Measurements from ENCODE around the genes LORICRIN, S100A7A and S100A16.

DNA sequence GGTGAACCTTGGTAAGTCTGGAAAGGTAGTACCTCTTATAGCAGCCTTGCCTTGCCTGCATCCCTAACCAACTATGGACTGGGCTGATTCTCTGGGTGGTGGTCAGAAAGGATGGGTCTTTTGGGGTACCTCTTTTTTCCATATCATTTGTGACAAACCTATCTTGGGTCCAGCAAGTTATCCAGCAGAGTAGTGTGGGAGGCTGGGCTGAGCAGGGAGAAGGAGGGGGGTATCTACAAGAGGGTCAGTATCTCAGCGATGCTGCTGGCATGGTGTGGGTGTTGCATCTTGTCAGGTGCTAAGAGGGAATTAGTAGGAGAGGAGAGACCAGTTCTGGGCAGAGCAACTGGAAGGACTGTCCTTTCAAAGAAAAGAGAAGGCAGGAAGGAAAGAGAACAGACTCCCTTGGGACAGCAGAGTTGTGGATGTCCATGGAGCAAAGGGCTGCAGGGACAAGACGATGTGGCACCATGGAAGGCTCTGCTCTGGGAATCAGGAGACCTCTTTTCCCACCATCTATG is 292 bp downstream of the SPRR5 start:
- RRBS: no CpG with 5 or more reads among the region's 2 CpGs

- RRBS: no CpG with 5 or more reads among the region's 1 CpG
Observed at GRCh38 chr1:153088218-153088463, 6.2 kb downstream of the SPRR2E start.

DNA sequence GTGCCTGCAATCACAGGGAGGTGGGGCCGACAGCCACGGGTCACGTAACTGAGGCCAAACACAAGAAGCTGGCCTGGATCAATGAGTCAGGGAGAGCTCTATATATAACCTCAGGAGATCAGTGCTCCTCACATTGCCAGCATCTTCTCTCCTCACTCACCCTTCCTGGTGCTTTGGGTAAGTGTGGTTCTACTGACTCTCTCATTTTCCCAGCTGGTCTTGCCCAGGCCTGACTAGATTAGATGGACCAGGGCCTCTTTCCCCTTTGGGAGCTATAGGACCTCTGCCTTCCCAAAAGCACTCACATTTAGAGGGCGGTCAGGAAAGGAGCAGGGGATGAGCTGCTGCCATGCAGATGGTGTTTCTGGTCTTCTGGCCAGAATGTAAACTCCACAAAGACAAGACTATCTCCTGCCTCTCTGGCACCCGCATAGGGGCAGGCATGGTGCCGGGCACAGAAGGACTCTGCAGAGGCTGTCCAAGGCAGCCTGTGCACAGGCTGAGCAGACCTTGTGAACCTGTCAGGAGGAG is at the start of gene LORICRIN:
TSS of gene LORICRIN (plus strand) at position 131 of the 531 bp plus-strand sequence.
- RRBS: no CpG with 5 or more reads among the region's 6 CpGs

DNA sequence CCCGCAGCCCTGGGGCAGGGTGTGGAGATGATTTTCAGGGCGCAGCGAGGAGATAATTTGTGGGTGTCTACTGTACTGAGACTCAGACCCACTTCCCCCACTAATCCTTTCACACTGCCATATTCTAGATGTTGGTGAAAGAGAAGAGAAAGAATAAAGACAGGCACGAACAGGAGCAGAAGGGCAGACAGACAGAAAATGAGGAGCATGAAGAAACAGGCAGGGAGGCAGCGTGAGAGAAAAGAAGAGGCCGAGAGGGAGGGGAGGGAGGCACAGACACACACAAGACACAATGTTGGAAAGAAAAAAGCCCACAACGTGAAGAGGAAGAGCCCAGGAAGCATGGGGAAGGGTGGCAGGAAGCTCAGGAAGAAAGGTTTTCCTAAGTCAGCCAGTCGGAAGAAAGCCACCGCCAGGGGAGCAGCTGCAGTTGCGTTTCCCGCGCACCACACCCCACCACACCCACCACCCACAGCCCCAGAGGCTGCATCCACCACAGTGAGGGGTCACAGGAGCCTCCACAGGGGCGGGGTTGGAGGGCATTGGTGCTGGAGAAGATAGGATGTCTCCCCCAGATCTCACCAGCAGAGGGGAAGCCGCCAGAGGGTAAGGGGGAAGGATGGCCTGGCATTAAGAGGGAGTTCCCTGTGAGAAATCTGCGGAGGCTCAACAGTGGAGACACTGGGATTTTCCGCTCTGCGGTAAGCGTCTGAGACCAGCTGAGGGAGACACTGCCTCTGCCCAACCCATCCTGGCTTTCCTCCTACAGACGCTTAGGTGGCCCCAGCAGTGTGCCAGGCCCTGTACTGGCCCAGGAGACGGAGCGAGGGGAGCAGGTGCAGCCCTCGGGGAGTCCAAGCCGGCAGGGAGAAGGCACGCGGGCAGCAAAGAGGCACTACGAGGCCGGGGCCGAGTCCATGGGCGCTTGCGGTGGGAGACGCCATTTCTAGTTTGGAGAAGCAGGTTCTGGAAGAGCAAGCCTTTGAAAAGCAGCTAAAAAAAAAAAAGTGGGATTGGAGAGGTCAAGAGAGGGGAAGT is 20.0 kb downstream of the PGLYRP3 start:
- RRBS: 68% methylated on average over 5 of the region's 31 CpGs

DNA sequence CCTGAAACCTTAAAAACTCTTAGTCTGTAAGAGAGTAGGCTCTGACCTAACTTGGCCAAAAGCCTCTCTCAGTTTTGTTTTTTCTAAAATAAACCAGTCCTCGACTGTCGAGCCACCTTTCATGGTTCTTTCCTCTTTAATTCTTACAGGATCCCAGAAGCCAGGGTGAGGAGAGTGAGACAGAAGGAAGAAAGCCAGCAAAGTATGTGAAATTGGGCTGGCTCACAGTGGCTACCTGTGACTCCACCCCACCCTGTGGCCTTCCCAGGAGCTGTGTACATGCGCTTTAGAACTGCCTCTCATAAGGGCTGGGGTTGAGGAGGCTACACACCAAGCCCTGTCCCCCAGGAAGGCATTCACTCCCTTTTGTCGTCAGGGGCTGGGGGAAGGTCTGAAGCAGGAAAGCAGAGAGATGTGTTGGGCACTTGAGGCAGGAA is 4.5 kb downstream of the PGLYRP4 start:
- RRBS: no CpG with 5 or more reads among the region's 4 CpGs

- RRBS: no CpG with 5 or more reads among the region's 2 CpGs
Observed at GRCh38 chr1:153416324-153416602, at the start of gene S100A7A. S100A7A (plus strand) TSS chr1:153416520.

- RRBS: no CpG with 5 or more reads among the region's 3 CpGs
Observed at GRCh38 chr1:153563709-153564057, 2.0 kb downstream of the S100A2 start.

DNA sequence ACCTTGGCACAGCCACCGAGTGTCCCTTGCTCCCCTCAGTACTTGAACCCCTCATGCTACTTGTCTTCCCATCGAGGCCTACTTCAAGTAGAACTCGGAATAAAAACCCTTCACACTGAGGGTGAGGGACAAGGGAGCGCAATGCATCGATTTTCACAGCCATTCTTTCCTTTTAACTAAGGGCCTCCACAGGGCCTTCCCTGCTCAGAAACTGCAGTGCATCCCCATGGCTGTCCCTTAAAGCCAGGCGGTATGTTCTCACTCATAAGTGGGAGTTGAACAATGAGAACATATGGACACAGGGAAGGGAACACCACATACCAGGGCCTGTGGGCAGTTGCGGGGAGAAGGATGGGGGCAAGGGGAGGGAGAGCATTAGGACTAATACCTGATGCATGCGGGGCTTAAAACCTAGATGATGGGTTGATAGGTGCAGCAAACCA is 1.4 kb upstream of the S100A2 start:
- RRBS: no CpG with 5 or more reads among the region's 8 CpGs

DNA sequence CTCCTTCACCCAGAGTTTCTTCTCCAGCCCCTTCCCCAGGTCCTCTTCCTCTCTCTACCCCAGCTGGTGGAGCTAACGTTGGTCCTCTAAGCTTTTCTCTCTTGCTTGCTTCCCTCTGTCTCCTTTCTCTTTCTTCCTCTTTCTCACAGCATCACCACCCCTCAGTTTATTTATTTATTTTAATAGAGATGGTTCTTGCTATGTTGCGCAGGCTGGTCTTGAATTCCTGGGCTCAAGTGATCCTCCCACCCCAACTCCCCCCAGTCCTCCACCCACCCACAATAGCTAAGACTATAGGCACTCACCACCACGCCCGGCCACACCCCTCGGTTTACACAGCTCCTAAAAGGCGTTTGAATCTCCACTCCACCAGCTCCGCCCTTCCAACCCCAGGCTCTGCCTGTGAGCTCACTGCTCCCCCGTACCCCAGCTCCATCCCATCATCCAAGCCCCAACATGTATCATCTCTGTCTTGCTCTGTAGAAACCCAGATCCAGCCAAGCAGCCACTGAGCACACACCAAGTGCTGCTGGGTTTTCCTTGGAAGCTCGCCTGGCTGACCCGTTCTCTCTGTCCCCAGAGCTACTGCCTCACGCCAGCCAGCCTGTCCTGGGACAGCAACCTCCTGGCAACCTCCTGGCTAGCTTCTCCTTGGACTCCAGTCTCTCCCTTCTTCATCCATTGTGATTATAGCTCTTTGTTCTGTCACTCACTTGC is 11.9 kb upstream of the S100A2 start:
- RRBS: no CpG with 5 or more reads among the region's 11 CpGs

DNA sequence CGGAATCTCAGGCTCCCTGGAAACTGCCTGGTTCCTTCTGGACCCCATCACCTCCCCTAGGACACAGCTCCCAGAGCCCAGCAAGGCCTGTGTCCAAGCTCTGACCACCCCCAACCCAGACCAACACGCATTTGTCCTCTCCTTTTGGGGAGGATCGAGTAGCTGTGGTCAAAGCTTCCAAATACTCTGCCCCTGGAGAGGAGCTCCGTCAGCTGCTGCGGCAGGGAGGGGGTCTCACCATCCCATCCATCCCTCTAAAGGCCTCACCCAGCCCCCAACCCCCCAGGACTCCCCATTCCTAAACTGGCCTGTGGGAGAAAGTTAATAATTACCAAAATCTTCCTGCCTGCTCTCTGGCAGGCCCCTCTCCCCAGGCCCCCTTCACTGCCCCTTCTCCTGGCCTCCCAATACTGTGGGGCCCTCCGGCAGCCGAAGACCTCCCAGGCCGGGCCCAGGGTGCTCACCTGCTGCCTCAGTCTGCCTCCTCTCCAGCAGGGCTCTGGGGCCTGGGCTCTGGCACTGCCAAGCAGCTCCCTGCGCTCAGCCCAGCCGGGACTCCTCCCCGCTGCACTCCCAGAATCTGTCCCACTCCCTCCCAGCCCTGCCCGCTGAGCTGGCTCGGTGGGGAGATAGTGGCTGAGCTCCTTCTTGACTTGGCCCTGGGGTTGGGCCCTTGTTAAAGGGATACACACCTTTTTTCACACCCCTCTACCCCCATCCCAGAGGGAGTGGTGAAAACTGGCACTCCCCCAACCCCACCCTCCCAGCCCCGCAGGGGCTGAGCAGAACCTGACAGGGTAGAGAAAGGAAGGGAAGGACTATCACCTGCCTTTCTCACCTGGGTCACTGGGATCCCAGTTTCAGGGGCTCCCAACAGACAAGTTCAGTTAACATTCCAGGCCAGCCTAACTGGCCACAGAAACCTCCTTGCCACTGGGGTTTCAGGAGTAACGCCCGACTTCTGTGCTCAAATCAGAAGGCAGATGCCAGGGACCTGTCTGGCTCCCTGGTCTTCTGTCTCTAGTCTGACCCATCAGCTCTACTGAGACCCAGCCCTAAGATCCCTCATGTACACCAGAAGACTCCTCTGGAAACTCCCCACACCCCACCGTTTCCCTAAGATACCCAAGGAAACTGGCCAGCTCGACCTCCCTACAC is at the start of gene S100A16:
TSS of gene S100A16 (minus strand) at position 650 of the 1,158 bp plus-strand sequence.
- RRBS: 89% methylated on average over 3 of the region's 18 CpGs

GRCh38 chr1:153683306-153683948 is 4.9 kb downstream of the NPR1 start:
- RRBS: no CpG with 5 or more reads among the region's 8 CpGs

GRCh38 chr1:153750441-153751313 is 22.8 kb downstream of the INTS3 start:
- RRBS: no CpG with 5 or more reads among the region's 9 CpGs

- RRBS: no CpG with 5 or more reads among the region's 16 CpGs
Observed at GRCh38 chr1:153771596-153772286, 3.5 kb upstream of the SLC27A3 start.

DNA sequence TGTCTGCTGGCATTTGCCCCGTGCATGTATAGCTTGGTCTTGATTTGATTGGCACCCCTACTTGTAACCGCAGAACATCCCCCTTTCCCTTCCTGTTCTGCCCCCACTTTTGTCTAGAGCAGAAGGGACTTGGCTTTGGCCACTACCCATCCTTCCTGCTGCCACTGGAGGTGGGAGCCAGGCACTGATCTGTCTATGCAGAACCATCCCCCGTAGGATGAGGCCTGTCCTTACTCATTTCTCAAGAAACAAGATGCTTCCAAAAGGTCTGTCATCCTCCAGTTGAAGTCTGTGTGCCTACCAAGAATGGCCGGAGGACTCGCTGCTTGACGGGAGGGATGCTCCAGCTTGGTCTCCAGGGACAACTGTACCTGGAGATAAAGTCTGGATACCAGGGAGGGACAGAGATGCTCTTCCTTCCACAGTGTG is 1.1 kb upstream of the SLC27A3 start:
- RRBS: no CpG with 5 or more reads among the region's 6 CpGs

DNA sequence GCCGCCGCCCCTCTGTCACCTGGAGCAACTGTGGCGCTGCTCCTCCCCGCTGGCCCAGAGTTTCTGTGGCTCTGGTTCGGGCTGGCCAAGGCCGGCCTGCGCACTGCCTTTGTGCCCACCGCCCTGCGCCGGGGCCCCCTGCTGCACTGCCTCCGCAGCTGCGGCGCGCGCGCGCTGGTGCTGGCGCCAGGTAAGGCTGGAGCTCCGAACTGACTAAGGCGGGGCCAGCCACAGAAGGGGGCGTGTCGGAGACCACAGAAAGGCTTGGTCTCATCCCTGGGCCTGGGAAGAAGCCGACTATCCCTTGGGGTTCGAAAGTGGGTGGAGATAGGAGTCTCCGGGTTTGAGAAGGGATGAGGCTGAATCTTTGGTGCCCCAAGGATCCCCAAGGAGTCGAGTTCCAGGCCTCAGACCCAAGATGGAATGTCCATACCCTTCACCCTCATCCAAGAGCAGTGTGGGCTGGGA is 802 bp downstream of the SLC27A3 start:
- RRBS: 3% methylated on average over 5 of the region's 26 CpGs

DNA sequence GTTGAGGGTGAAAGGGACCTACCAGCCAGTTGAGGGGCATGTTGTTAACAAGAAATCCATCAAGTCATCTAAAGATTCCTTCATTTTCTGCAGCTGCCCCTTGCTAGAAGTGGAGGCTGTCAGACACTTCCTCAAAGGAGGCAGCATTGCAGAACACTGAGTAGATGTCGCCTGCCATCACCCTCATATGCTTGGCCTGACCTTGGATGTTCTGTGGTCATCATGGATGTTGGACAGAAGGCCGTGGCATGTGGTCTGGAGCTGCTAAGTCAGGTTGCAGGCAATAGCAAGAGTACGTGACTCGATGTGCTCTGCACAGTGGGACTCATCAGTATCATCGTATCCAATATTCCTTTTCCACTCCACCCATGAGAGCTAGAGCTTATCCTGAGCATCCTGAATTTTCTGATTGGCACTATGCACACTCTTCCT is 70.6 kb downstream of the GATAD2B start:
- RRBS: no CpG with 5 or more reads among the region's 5 CpGs

DNA sequence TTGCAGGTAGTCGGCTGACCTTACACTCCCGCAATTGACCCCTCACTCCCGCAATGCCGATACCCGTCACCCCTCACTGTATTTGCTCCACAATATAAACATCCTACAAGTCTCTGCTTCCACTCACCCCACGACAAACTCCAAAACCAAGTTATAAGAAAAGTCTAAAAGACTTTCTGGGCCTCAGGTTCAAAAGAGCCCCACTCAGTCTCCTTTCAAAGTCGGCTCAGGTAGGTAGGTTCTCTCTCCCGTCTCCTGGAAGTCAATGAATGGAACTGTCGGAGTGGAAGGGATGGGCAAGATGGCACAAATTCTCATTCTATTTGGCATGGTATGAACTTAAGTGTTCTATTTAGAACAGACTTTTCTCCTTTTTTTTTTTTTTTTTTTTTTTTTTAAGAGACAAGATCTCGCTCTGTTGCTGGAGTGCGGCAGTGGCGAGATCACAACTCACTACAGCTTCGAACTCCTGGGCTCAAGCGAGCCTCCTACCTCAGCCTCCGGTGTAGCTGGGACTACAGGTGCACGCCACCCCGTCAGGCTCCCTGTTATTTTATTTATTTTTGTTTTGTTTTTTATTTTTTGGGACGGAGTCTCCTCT is 8.3 kb downstream of the TPM3 start:
- RRBS: no CpG with 5 or more reads among the region's 18 CpGs

GRCh38 chr1:154190404-154191112 is 1.3 kb downstream of the TPM3 start:
- RRBS: no CpG with 5 or more reads among the region's 2 CpGs

GRCh38 chr1:154193808-154194186 is 1.9 kb upstream of the TPM3 start:
- RRBS: no CpG with 5 or more reads among the region's 8 CpGs